ENCODE results near the gene TNFSF13.

GRCh38 chr17:7459474-7460040 lies 14.7 kb downstream of the CHRNB1 start:
- PRO-cap: no peak
- RAMPAGE, long total RNA, 2 experiments: no peak in any of the 2 experiments

GRCh38 chr17:7507947-7508664 lies 26.9 kb downstream of the SLC35G6 start:
- PRO-cap: no peak
- RAMPAGE, long total RNA, 2 experiments: no peak in any of the 2 experiments

- PRO-cap: no peak
- RAMPAGE, long total RNA, 2 experiments: no peak in any of the 2 experiments
These were observed 32.9 kb upstream of the TNFSF12 start for GRCh38 chr17:7515709-7516654.

- PRO-cap: no peak
- RAMPAGE, long total RNA, 2 experiments: start-site peak on the plus strand in 1 of 2 experiments, at chr17:7558693-7559002 at its widest, 17 to 20 reads per replicate
These were observed at the start of gene TNFSF13 for GRCh38 chr17:7558592-7559756. TSS of gene TNFSF13 (plus strand) at chr17:7558750.

- PRO-cap: unidirectional peak, plus-strand start at chr17:7574712
- RAMPAGE, long total RNA, 2 experiments: no peak in any of the 2 experiments
These were observed 1.8 kb downstream of the EIF4A1 start for GRCh38 chr17:7574353-7574960.

- PRO-cap: no peak
- RAMPAGE, long total RNA, 2 experiments: no peak in any of the 2 experiments
These were observed 12.4 kb downstream of the TP53 start for GRCh38 chr17:7674764-7675328.

DNA sequence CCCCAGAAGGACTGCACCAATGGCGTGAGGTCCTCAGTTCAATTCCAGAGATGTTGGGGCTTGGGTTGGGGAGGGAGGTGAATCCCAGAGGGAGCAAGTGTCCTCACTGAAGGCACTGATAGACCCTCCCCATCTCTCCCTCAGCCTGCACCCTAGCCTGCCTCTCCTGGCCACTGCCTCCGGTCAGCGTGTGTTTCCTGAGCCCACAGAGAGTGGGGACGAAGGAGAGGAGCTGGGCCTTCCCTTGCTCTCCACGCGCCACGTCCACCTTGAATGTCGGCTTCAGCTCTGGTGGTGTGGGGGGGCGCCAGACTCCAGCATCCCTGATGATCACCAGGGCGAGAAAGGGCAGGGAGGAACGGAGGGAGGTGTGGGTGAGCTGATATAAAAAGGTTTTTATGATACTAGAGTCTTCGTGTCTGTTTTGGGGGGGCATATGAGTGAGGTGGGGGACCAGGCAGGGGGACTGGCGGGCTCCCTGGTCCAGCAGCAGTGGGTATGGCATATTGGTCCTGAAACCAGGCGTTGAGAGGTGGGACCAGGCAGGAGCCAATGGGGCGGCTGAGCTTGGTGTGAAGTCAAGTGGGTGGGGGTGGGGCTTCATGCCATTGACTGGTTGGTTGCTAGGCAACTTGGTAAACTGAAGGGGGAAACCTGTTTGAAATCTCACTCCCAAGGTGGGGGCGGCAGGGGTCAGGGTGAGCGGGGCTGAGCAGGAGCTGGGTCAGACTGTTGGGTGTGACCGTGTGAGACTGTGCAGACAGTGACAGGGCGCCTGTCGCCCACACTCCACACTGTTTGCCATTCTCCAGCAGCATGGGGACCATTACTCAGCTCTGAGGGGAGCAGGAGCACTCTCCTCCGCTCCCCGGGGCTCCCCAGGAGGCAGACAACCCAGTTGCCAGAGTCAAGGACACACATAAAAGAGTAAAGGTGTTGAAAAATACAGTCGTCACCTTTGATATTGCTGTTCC lies 1.6 kb upstream of the EFNB3 start:
- PRO-cap: no peak
- RAMPAGE, long total RNA, 2 experiments: no peak in any of the 2 experiments

DNA sequence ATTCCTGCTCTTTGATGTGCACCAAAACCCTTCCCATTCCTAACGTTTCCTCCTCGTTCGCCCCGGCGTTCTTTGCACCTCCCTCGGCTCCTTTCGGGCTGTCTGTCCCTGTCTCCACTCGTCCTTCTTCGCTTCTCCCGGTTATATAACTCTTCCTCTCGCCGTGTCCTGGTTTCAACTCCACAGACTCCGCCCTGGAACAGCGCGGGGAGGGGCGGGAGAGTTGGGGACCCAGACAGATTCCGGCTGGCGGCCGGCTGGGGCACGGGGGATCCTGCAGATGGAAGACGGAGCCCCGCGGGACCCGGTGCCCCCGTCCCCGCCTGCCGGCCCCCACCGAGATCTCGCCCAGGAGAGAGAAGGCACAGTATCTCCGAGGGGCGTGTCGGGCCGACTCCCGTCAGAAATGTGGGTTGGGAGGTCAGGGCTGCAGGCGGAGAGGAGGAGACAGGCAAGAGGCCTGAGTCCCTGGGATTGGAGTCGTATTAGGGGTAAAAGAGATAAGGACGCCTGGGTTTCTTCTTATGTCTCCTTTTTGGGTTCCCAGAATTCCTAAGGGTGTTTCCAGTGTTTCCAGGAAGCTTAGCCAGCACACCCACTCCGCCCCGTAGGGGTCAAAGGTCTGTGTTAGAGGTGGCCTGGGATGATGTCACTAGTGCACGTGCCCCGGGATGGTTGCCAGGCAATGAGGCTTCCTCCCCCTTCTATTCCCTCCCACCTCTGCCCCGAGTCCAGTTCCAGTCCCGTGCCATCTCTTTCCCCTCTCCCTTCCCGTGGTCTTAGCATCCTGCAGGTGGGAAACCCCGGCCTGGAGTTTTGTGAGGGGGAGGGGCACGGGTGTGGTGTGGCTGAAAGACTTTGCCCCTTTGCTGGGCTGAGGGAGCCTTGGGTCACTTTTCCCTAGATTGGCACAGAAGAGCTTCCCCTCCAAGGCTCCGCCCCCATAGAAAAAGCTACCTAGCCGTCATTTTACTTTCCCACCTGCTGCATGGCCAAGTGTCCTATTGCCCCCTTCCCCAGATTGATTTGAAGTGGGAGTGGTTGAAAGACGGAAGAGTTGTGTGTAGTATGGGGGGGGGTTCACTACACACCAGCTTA lies 2.5 kb downstream of the KDM6B start:
- PRO-cap: bidirectional peak, plus-strand start at position 238 of the sequence, minus-strand start at position 147 of the sequence; bidirectional peak, plus-strand start at position 734 of the sequence, minus-strand start at position 554 of the sequence
- RAMPAGE, long total RNA, 2 experiments: no peak in any of the 2 experiments

- PRO-cap: no peak
- RAMPAGE, long total RNA, 2 experiments: no peak in any of the 2 experiments
These were observed 8.8 kb upstream of the TMEM88 start for GRCh38 chr17:7845729-7846782.

GRCh38 chr17:7858156-7858358 lies 254 bp downstream of the CYB5D1 start:
- PRO-cap: no peak
- RAMPAGE, long total RNA, 2 experiments: no peak in any of the 2 experiments

GRCh38 chr17:7859203-7860078 lies 1.6 kb downstream of the CYB5D1 start:
- PRO-cap: no peak
- RAMPAGE, long total RNA, 2 experiments: no peak in any of the 2 experiments

- PRO-cap: unidirectional peak, plus-strand start at chr17:7882842
- RAMPAGE, long total RNA, 2 experiments: no peak in any of the 2 experiments
These were observed 6.0 kb upstream of the CHD3 start for GRCh38 chr17:7882414-7883140.

DNA sequence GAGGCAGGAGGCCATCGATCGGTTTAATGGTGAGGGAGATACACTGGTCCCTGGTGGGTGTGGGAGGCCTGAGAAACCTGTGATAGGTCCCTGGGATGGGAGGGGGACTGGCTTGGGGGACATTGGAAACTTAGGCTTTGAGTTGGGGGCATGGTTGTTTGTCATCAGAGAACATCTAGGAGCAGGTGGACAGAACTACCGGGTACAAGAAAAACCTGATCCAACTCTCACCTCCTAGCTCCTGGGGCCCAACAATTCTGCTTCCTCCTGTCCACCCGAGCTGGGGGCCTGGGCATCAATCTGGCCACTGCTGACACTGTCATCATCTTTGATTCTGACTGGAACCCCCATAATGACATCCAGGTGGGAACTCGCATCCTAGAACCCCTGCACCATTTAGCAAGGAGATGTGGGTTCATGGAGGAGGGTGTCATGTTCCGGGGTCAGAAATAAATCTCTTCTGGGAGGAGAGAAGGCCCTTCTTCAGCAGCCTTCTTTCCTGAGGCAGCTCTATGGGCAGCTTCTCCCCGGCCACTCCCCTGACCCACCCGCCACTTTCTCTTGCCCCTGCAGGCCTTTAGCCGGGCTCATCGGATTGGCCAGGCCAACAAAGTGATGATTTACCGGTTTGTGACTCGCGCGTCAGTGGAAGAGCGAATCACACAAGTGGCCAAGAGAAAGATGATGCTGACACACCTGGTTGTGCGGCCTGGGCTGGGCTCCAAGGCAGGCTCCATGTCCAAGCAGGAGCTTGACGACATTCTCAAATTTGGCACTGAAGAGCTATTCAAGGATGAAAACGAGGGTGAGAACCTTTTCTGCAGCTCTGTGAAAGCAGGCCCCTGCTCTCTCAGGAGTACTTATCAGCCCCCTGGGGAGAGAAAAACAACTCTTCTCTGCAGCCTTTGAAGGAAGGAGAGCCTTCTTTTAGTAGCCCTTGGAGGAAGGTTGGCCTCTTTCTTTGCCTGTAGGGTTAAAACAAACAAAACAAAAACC lies 13.1 kb downstream of the RNF227 start:
- PRO-cap: no peak
- RAMPAGE, long total RNA, 2 experiments: no peak in any of the 2 experiments

DNA sequence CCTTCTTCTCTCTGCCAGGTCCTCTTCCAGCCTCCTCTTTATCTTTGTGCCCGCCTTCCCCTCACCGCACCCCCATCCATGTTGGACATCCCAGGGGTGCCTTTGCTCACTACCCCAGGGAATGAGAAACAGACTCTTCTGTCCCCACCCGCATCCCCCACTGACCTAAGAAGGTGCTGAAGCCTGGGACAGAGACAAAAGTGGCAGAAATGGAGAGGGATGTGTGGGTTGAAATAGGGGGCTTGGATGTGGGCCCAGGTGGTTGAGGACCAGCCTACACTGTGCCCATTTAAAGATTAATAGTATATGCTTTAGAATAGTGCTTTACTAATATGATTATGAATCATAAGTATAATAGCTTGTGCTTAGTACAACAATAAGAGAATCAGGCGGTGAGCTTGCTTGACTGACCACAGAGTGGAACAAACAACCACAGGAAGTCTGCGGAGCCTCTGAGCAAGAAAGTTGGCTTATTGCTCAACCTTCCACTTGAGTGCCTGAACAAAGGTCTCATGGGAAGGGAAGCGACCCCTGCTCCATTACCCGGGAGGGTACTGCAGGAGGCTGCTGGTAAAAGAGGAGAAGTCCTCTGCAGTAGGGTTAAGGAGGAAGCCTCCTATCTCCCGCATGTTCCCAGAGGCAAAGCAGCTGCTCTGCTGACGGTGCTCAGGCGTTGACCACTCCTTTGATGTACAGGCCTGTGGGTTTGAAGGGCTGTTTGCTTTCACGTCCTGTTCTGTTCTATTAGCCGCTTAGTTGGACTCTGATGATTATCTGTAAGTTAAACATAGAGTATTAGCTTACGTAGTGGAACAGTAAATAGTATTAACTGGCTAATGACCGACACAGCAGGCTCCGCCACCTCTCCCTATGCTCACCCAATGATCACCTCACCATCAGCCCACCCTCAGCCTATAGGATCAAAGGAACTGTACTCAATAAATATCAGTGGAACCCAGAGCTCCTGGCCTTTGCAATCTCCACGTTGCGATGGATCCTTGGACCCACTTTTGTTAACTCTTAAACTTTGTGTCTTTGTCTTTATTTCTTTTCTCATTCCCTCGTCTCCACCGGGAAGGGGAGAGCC lies 17.4 kb downstream of the ALOX15B start:
- PRO-cap: no peak
- RAMPAGE, long total RNA, 2 experiments: no peak in any of the 2 experiments

- PRO-cap: bidirectional peak, plus-strand start at chr17:8154546, minus-strand start at chr17:8154255
- RAMPAGE, long total RNA, 2 experiments: no peak in any of the 2 experiments
These were observed 2.0 kb upstream of the PER1 start for GRCh38 chr17:8154115-8154760.

- PRO-cap: no peak
- RAMPAGE, long total RNA, 2 experiments: no peak in any of the 2 experiments
These were observed 3.6 kb upstream of the PER1 start for GRCh38 chr17:8155920-8155994.

- PRO-cap: no peak
- RAMPAGE, long total RNA, 2 experiments: no peak in any of the 2 experiments
These were observed 9.7 kb upstream of the AURKB start for GRCh38 chr17:8220115-8220440.

DNA sequence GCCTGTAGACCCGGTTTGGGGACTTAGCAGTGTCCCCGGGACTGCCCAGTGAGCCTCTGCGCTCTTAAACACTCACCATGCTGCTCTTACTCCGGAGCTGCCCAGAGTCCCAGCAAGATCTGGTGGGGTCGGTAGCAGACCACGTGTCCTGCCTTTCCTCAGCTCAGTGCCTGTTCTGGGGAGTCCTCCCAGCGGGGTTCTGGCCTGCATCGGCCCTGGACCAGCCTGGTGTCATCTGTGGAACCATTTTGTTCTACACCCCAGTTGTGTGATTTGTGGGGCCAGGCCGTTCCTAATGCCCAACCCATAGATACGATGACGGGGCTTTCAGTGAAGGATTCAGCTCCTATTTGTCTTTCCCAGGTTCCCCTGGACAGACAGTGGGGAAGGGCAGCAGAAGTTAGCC lies 13.4 kb upstream of the AURKB start:
- PRO-cap: no peak
- RAMPAGE, long total RNA, 2 experiments: no peak in any of the 2 experiments

DNA sequence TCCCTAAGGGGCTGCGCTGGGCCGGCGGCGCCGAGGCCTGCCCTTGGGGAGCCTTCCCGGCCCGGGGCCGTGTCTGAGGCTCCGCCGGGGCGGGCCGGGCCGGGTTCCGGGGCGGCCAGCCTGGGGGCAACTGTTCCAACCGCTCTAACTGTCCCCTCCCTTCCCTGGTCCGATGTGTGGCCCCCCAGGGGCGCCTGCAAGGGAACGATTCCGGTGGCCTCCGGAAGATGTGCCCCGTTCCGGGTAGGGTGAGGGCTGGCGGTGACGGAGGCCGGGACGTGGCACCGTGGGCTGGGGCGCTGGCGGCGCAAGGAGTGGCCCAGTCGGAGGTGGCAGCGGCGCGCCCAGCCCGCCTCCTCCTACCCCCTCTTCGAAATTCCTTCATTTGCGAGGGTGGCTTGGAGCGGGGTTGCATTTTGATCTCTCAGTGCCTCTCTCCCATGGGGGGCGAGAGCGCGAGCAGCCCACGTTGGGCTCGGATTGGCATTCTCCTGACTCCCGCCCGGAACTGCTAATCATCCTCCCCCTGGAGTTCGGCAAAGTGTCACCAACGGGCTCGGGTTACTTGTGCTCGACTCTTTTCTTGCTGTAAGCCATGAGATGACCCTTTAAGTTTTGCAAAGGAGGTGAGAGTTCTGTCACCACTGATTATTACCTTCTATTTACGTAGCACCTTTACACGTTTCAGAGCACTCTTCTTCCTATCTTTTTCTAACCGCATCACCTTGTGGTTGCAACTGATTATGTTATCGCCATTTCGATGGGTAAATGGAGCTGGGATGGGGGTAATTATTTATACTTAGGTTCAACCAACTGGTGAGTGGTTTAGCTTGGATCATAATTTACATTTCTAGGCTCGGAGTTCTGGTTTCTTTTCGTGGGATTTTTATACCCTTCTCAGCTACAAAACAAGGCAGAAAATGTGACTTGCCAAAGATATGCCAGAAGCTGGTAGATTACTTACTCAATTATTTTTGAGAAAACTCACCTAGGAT lies 682 bp downstream of the NDEL1 start:
- PRO-cap: bidirectional peak, plus-strand start at position 322 of the sequence, minus-strand start at position 176 of the sequence; unidirectional peak, minus-strand start at position 490 of the sequence
- RAMPAGE, long total RNA, 2 experiments: no peak in any of the 2 experiments

- PRO-cap: unidirectional peak, plus-strand start at chr17:8476848
- RAMPAGE, long total RNA, 2 experiments: no peak in any of the 2 experiments
These were observed 41.0 kb downstream of the NDEL1 start for GRCh38 chr17:8476340-8477493.

Data from right atrium auricular region (tissue), 2 donors.